K562 (cell line): ENCODE measurements around a stretch of chr6.

DNA sequence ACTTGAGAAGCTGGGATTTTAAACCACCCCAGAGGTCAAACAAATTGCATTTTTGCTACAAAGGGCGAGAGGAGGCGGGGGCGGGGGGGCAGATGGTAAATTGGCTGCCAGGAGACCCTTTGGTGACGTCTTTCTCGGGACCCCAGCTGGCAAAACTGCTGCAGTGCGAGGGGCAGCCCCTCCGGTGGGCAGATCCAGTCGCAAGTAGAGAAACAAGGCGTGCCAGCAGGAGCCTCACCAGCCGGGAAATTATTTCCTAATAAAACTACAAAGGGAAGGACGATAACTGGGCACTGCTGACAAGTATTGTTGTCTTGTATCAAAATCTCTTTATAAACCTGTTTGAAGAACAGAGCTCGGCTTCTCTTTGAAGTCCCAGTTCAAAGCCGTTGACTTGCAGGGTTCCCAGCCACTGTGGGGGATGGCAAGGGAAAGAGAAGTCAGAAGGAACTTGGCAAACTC lies 504.4 kb downstream of the CD83 start:
- RAMPAGE, long total RNA: no peak
- RRBS: 93% methylated on average over 4 of the region's 13 CpGs
PRO-cap:
- standard: no peak
- CoPRO, capped RNA only, 2 experiments: no peak in any of the 2 experiments
- CoPRO, capped and uncapped RNA, 2 experiments: no peak in any of the 2 experiments
- CoPRO, uncapped RNA only, 2 experiments: no peak in any of the 2 experiments
CAGE:
- cytosol, long polyA plus RNA: no peak
- long polyA plus RNA: no peak
- nucleolus, long total RNA: no peak
- nucleus, long polyA plus RNA: no peak

- RAMPAGE, long total RNA: no peak
- RRBS: 10% methylated on average over 6 of the region's 12 CpGs
PRO-cap:
- standard: bidirectional peak, plus-strand start at chr6:15017547, minus-strand start at chr6:15017497
- CoPRO, capped RNA only, 2 experiments: no peak in any of the 2 experiments
- CoPRO, capped and uncapped RNA, 2 experiments: peak in 1 of 2 experiments; most common plus-strand start chr6:15017542 (in 1); most common minus-strand start chr6:15017503 (in 1)
- CoPRO, uncapped RNA only, 2 experiments: no peak in any of the 2 experiments
CAGE:
- cytosol, long polyA plus RNA: no peak
- long polyA plus RNA: no peak
- nucleolus, long total RNA: no peak
- nucleus, long polyA plus RNA: no peak
These were observed 228.5 kb upstream of the JARID2 start for GRCh38 chr6:15017238-15017816.

GRCh38 chr6:15247454-15248457 lies 1.9 kb downstream of the JARID2 start:
- RAMPAGE, long total RNA: no peak
- RRBS: 2% methylated on average over 41 of the region's 78 CpGs
PRO-cap:
- standard: bidirectional peak, plus-strand start at chr6:15247913, minus-strand start at chr6:15247915; bidirectional peak, plus-strand start at chr6:15248065, minus-strand start at chr6:15247986; bidirectional peak, plus-strand start at chr6:15248297, minus-strand start at chr6:15248223
- CoPRO, capped RNA only, 2 experiments: peak in 2 of 2 experiments; most common plus-strand start chr6:15248065 (in 2); most common minus-strand start chr6:15247986 (in 2)
- CoPRO, capped and uncapped RNA, 2 experiments: peak in 2 of 2 experiments; most common plus-strand start chr6:15248065 (in 1); most common minus-strand start chr6:15247986 (in 2)
- CoPRO, uncapped RNA only, 2 experiments: no peak in any of the 2 experiments
CAGE:
- cytosol, long polyA plus RNA: no peak
- long polyA plus RNA: no peak
- nucleolus, long total RNA: no peak
- nucleus, long polyA plus RNA: no peak

GRCh38 chr6:15250493-15251209 lies 4.8 kb downstream of the JARID2 start:
- RAMPAGE, long total RNA: no peak
- RRBS: no CpG with 5 or more reads among the region's 12 CpGs
PRO-cap:
- standard: no peak
- CoPRO, capped RNA only, 2 experiments: no peak in any of the 2 experiments
- CoPRO, capped and uncapped RNA, 2 experiments: no peak in any of the 2 experiments
- CoPRO, uncapped RNA only, 2 experiments: no peak in any of the 2 experiments
CAGE:
- cytosol, long polyA plus RNA: no peak
- long polyA plus RNA: no peak
- nucleolus, long total RNA: no peak
- nucleus, long polyA plus RNA: no peak

DNA sequence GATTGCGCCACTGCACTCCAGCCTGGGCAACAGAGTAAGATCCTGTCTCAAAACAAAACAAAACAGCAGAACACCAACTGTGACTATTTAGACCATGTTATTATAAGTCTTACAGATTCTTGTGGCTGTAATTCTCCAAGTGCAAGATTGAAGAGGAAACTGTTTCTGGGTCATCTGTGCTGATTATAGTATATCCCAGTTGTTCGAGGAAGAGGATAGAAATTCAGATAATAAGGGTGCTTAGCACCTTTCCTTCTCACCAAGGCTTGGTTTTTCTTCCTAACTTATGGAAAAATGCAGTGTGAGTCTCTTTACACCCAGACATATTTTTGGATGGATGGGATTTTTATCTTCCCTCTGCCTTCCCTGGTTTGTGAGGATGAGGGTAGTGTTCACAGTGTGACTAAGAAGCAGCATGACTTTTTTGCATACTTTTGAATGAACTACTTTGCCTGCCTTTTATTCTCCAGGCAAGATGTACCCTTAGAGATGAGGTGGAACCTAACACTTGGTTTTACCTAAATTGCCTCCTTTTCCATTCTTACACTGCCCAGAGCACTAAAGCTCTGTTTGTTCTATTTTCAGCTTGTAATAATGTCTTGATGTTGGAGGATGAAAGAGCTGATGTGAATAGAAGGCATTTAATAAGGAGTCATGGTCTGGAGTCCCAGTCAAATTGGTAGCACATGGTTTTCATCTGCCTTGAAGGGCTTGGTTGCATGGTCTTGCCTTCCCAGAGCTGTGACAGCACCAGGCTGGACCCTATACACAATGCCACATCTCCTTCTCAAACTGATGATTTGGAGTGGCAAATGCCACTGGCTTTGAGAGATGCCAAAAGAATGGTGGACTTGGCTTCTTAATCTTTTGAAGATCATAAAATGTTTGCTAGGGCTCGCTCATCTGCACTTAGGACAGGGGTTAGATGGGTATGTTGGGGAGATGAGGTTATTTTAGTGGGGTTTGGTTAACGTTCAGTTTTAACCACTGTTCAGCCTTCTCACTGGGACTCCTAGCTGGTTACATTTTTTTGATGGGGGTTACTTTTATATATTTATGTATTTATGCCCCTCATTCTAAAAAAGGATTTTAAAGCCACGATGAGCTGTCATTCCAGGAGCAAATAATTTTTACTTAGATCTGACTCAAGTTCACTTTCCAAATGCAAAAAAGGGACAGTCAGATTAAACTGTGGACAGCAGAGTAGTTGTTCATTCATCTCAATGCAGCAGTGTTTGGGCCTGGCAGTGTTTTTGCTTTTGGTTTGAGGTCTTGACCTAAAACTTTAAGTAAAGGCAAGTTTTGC lies 13.3 kb downstream of the JARID2 start:
- RAMPAGE, long total RNA: no peak
- RRBS: no CpG with 5 or more reads among the region's 5 CpGs
PRO-cap:
- standard: no peak
- CoPRO, capped RNA only, 2 experiments: no peak in any of the 2 experiments
- CoPRO, capped and uncapped RNA, 2 experiments: no peak in any of the 2 experiments
- CoPRO, uncapped RNA only, 2 experiments: no peak in any of the 2 experiments
CAGE:
- cytosol, long polyA plus RNA: no peak
- long polyA plus RNA: no peak
- nucleolus, long total RNA: no peak
- nucleus, long polyA plus RNA: no peak

DNA sequence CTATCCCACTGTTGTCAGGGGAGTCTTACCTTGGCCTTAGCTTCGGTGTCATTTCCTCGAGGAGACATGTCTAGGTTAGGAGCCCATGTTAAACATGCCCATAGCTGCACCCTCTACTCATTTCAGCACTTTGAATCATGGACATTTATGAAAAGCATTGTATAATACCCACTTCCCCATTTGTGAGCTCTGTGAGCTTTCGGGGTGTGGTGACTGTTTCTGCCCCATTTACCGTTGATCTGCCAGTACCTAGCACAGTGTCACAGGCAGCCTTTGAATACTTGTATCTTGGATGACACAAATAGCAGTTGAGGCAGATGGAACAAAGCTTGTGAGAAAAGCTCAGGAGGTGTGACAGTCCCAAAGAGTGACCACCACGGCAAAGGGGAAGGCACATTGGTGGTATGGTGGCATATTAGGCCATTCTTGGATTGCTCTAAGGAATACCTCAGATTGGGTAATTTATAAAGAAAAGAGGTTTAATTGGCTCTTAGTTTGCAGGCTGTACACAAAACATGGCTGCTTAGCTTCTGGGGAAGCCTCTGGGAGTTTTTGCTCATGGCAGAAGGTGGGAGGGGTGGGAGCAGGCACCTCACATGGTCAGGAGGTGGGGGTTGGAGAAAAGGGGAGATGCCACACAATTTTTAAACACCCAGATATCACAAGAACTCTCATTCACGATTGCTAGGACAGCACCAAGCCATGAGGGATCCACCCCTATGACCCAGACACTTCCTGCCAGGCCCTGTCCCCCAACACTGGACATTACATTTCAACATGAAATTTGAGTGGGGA lies 42.0 kb downstream of the JARID2 start:
- RAMPAGE, long total RNA: no peak
- RRBS: no CpG with 5 or more reads among the region's 6 CpGs
PRO-cap:
- standard: no peak
- CoPRO, capped RNA only, 2 experiments: no peak in any of the 2 experiments
- CoPRO, capped and uncapped RNA, 2 experiments: no peak in any of the 2 experiments
- CoPRO, uncapped RNA only, 2 experiments: peak in 1 of 2 experiments; most common plus-strand start position 647 of the sequence (in 1)
CAGE:
- cytosol, long polyA plus RNA: no peak
- long polyA plus RNA: no peak
- nucleolus, long total RNA: no peak
- nucleus, long polyA plus RNA: no peak

DNA sequence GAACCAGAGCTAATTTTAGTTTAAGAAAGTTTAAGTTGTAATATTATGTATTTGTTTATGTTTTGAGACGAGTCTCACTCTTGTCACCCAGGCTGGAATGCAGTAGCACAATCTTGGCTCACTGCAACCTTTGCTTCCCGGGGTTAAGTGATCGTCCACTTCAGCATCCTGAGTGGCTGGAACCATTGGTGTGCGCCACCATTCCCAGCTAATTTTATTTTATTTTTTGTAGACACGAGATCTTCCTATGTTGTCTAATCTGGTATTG lies 46.7 kb downstream of the JARID2 start:
- RAMPAGE, long total RNA: no peak
- RRBS: no CpG with 5 or more reads among the region's 5 CpGs
PRO-cap:
- standard: no peak
- CoPRO, capped RNA only, 2 experiments: no peak in any of the 2 experiments
- CoPRO, capped and uncapped RNA, 2 experiments: no peak in any of the 2 experiments
- CoPRO, uncapped RNA only, 2 experiments: no peak in any of the 2 experiments
CAGE:
- cytosol, long polyA plus RNA: no peak
- long polyA plus RNA: no peak
- nucleolus, long total RNA: no peak
- nucleus, long polyA plus RNA: no peak

GRCh38 chr6:15303952-15304602 lies 58.2 kb downstream of the JARID2 start:
- RAMPAGE, long total RNA: no peak
- RRBS: no CpG with 5 or more reads among the region's 9 CpGs
PRO-cap:
- standard: no peak
- CoPRO, capped RNA only, 2 experiments: no peak in any of the 2 experiments
- CoPRO, capped and uncapped RNA, 2 experiments: no peak in any of the 2 experiments
- CoPRO, uncapped RNA only, 2 experiments: peak in 1 of 2 experiments; most common plus-strand start chr6:15304386 (in 1)
CAGE:
- cytosol, long polyA plus RNA: no peak
- long polyA plus RNA: no peak
- nucleolus, long total RNA: no peak
- nucleus, long polyA plus RNA: no peak

DNA sequence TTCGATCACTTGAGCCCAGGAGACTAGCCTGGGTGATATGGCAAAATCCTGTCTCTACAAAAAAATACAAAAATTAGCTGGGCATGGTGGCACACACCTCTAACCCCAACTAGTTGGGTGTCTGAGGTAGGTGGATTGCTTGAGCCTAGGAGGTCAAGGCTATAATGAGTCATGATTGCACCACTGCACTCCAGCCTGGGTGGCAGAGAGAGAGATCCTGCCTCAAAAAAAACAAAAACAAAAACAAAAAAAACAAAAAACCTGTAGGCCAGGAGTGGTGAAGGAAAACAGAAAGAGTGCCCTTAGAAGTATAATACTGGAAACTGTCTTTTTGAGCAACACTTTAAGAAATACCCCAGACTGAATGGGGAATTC lies 85.2 kb downstream of the JARID2 start:
- RAMPAGE, long total RNA: no peak
- RRBS: no CpG with 5 or more reads among the region's 1 CpG
PRO-cap:
- standard: no peak
- CoPRO, capped RNA only, 2 experiments: no peak in any of the 2 experiments
- CoPRO, capped and uncapped RNA, 2 experiments: no peak in any of the 2 experiments
- CoPRO, uncapped RNA only, 2 experiments: peak in 1 of 2 experiments; most common plus-strand start position 255 of the sequence (in 1)
CAGE:
- cytosol, long polyA plus RNA: no peak
- long polyA plus RNA: no peak
- nucleolus, long total RNA: no peak
- nucleus, long polyA plus RNA: no peak

- RAMPAGE, long total RNA: no peak
- RRBS: no CpG with 5 or more reads among the region's 13 CpGs
PRO-cap:
- standard: no peak
- CoPRO, capped RNA only, 2 experiments: no peak in any of the 2 experiments
- CoPRO, capped and uncapped RNA, 2 experiments: no peak in any of the 2 experiments
- CoPRO, uncapped RNA only, 2 experiments: peak in 1 of 2 experiments; most common plus-strand start chr6:15398916 (in 1)
CAGE:
- cytosol, long polyA plus RNA: no peak
- long polyA plus RNA: no peak
- nucleolus, long total RNA: no peak
- nucleus, long polyA plus RNA: no peak
These were observed 152.7 kb downstream of the JARID2 start for GRCh38 chr6:15398061-15399423.

GRCh38 chr6:15403868-15404334 lies 158.0 kb downstream of the JARID2 start:
- RAMPAGE, long total RNA: no peak
- RRBS: no CpG with 5 or more reads among the region's 6 CpGs
PRO-cap:
- standard: no peak
- CoPRO, capped RNA only, 2 experiments: no peak in any of the 2 experiments
- CoPRO, capped and uncapped RNA, 2 experiments: no peak in any of the 2 experiments
- CoPRO, uncapped RNA only, 2 experiments: no peak in any of the 2 experiments
CAGE:
- cytosol, long polyA plus RNA: no peak
- long polyA plus RNA: no peak
- nucleolus, long total RNA: no peak
- nucleus, long polyA plus RNA: no peak

DNA sequence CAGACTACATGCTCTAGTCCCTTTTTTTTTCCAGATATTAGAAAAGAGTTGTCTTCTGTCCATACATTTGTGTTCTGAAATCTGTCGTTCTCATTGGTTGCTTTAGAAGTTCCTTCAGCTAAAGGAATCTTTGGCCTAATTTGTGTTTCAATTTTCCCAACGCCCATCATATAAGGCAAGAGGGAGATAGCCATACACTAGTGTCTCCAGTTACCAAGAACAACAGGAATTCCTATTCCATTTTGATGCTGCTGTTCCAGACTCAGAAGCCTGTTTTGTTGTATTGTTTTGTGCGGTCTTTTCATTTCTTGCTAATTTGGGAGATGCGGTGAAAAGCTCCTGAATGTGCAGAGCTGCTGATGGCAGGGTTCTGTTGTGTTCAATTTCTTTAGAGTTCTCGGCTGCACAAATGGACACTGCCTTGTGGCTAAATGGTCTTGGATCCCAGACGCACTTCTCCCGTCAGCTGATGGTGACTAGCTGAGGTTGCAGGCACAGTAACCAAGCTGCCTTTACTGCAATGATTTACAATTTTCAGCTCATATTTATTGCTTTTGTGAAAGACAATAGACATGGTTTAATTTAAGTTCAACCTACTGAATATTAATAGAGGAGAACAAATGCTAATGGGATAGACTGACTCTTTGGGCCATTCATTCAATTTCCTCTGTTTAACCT lies 159.2 kb downstream of the JARID2 start:
- RAMPAGE, long total RNA: no peak
- RRBS: no CpG with 5 or more reads among the region's 7 CpGs
PRO-cap:
- standard: no peak
- CoPRO, capped RNA only, 2 experiments: no peak in any of the 2 experiments
- CoPRO, capped and uncapped RNA, 2 experiments: no peak in any of the 2 experiments
- CoPRO, uncapped RNA only, 2 experiments: peak in 1 of 2 experiments; most common plus-strand start position 240 of the sequence (in 1)
CAGE:
- cytosol, long polyA plus RNA: no peak
- long polyA plus RNA: no peak
- nucleolus, long total RNA: no peak
- nucleus, long polyA plus RNA: no peak

GRCh38 chr6:15414365-15414854 lies 168.5 kb downstream of the JARID2 start:
- RAMPAGE, long total RNA: no peak
- RRBS: no CpG with 5 or more reads among the region's 2 CpGs
PRO-cap:
- standard: no peak
- CoPRO, capped RNA only, 2 experiments: no peak in any of the 2 experiments
- CoPRO, capped and uncapped RNA, 2 experiments: no peak in any of the 2 experiments
- CoPRO, uncapped RNA only, 2 experiments: no peak in any of the 2 experiments
CAGE:
- cytosol, long polyA plus RNA: no peak
- long polyA plus RNA: no peak
- nucleolus, long total RNA: no peak
- nucleus, long polyA plus RNA: no peak

DNA sequence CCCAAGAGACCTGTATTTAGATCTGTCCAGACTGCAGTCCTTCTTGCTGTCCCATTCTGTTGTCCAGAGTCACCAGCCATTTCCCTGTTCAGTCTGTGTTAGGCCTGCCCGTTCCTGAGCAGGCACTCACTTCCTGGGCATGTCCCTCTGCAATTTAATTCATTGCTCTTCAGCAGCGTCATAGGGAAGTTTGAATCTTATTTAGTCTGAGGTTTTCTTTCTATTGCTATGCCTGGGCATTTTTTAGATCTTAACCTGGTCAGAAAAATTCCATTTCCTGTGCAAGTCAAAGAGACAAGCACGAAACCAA lies 190.2 kb downstream of the DTNBP1 start:
- RAMPAGE, long total RNA: no peak
- RRBS: no CpG with 5 or more reads among the region's 3 CpGs
PRO-cap:
- standard: no peak
- CoPRO, capped RNA only, 2 experiments: no peak in any of the 2 experiments
- CoPRO, capped and uncapped RNA, 2 experiments: no peak in any of the 2 experiments
- CoPRO, uncapped RNA only, 2 experiments: no peak in any of the 2 experiments
CAGE:
- cytosol, long polyA plus RNA: no peak
- long polyA plus RNA: no peak
- nucleolus, long total RNA: no peak
- nucleus, long polyA plus RNA: no peak

DNA sequence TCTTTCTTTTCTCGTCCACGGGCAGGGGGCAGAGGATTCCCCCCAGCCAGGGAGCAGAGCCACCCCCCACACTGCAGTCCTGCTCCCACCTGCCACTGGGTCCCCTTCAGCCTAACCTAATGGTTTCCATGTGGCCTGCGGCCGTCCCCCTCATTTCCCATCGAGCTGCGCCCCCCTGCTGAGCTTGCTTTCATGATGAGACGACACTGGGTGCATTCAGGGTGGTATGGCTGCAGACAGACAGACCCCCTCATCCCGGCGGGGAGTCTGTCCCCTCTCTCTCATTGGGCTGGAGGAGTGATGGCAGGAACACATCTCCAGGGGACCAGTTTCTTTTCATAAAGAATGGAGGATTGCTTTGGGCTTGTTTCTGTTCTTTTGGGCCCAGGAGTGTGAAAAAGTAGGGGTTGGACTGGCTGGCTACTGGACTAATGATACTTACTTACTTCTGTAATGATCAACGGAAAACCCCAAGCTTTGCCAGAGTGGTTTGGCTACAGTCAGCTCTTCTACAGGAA lies 140.7 kb downstream of the DTNBP1 start:
- RAMPAGE, long total RNA: no peak
- RRBS: no CpG with 5 or more reads among the region's 10 CpGs
PRO-cap:
- standard: no peak
- CoPRO, capped RNA only, 2 experiments: no peak in any of the 2 experiments
- CoPRO, capped and uncapped RNA, 2 experiments: no peak in any of the 2 experiments
- CoPRO, uncapped RNA only, 2 experiments: peak in 1 of 2 experiments; most common minus-strand start position 347 of the sequence (in 1)
CAGE:
- cytosol, long polyA plus RNA: no peak
- long polyA plus RNA: no peak
- nucleolus, long total RNA: no peak
- nucleus, long polyA plus RNA: no peak

DNA sequence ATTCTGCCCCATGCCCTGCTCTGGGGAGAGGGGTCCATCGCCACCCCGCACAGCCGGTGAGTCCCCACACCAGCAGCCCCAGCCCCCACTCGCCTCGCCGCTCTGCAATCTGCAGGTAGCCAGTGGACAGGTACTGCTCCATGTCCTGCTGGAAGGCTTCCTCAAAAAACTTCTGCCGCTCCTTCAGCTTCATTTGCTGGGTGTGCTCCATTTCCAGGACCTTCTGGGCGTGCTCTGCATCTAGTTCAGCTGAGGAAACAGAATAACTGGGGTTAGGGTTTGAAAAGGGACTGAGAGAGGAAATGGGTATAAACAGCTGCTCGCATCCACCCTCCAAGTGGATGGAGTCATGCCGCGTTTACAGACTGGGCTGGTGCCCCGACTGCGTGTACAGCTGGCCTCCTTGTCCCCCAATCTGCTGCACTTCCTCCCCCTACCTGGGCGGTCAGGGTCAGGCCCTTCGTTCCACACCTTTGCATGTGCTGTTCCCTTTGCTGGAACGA lies 129.6 kb downstream of the DTNBP1 start:
- RAMPAGE, long total RNA: no peak
- RRBS: no CpG with 5 or more reads among the region's 16 CpGs
PRO-cap:
- standard: no peak
- CoPRO, capped RNA only, 2 experiments: no peak in any of the 2 experiments
- CoPRO, capped and uncapped RNA, 2 experiments: no peak in any of the 2 experiments
- CoPRO, uncapped RNA only, 2 experiments: no peak in any of the 2 experiments
CAGE:
- cytosol, long polyA plus RNA: no peak
- long polyA plus RNA: no peak
- nucleolus, long total RNA: no peak
- nucleus, long polyA plus RNA: no peak

DNA sequence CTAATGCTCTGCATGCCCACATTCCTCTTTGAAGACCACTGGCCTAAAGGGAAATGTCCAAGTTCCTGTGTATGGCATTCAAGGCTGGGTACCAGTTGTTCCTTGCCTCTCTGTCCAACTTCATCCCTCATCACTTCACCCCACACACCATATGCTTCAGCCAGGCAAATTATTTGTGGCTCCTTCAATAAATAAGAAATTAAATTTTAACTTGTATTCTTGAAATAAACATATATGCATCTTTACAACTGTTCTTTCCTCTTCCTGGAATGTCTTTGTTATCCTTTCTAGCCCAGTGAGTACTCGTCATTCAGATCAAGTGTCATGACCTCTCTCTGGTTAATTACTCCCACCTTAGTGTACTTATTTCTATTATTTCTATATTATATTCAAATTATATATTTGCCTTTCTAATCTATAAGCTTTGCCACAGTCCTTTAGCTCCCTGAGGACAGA lies 74.3 kb downstream of the DTNBP1 start:
- RAMPAGE, long total RNA: no peak
- RRBS: no CpG with 5 or more reads among the region's 1 CpG
PRO-cap:
- standard: no peak
- CoPRO, capped RNA only, 2 experiments: no peak in any of the 2 experiments
- CoPRO, capped and uncapped RNA, 2 experiments: no peak in any of the 2 experiments
- CoPRO, uncapped RNA only, 2 experiments: no peak in any of the 2 experiments
CAGE:
- cytosol, long polyA plus RNA: no peak
- long polyA plus RNA: no peak
- nucleolus, long total RNA: no peak
- nucleus, long polyA plus RNA: no peak

- RAMPAGE, long total RNA: no peak
- RRBS: no CpG with 5 or more reads among the region's 5 CpGs
PRO-cap:
- standard: no peak
- CoPRO, capped RNA only, 2 experiments: no peak in any of the 2 experiments
- CoPRO, capped and uncapped RNA, 2 experiments: no peak in any of the 2 experiments
- CoPRO, uncapped RNA only, 2 experiments: no peak in any of the 2 experiments
CAGE:
- cytosol, long polyA plus RNA: no peak
- long polyA plus RNA: no peak
- nucleolus, long total RNA: no peak
- nucleus, long polyA plus RNA: no peak
These were observed 48.5 kb downstream of the DTNBP1 start for GRCh38 chr6:15614091-15614937.